ENCODE data around the genes LOX and ZNF608.

DNA sequence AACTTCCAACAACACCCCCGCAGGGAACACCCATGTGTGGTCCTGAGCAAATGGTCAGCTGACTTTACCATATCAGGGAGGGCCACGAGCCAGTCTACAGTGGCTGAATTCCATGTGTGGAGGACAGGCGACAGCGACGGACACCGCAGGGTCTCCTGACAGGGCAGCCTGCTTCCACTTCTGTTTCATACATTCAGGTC lies 415.6 kb downstream of the DTWD2 start:
- RRBS: no CpG with 5 or more reads among the region's 6 CpGs

GRCh38 chr5:119275269-119275741 lies 80.5 kb upstream of the TNFAIP8 start:
- RRBS: no CpG with 5 or more reads among the region's 6 CpGs

DNA sequence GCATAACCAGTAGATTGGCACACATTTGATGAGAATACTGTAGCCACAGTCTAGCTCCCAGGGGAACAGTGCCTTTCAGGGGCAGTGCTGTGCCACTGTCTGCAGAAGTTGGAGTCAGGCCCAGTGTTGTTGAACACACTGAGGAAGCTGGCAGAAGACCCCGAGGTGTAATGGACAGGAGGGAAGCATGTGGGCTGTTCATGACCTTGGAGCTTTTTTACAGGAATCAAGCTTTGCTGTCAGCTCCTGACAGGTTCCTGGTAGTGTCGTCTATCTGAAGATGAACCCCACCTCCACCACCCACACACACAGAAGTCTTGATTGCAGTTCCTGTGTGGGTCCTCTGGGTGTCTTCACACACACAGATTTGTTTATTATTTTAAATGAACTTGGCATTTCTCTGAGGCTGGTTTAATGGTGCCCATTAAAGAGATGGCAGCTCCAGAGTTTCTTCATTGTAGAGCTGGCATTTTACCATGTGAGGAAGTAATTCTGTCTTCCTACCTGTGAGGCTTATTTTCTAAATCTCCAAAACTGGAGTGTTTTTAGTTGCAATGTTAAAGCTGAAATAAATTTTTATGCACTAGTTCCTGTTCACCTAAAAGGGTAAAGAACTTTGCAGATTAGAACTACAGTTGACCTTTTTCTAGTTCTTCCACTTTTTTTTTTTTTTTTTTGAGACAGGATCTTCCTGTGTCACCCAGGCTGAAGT lies 40.2 kb upstream of the TNFAIP8 start:
- RRBS: no CpG with 5 or more reads among the region's 2 CpGs

DNA sequence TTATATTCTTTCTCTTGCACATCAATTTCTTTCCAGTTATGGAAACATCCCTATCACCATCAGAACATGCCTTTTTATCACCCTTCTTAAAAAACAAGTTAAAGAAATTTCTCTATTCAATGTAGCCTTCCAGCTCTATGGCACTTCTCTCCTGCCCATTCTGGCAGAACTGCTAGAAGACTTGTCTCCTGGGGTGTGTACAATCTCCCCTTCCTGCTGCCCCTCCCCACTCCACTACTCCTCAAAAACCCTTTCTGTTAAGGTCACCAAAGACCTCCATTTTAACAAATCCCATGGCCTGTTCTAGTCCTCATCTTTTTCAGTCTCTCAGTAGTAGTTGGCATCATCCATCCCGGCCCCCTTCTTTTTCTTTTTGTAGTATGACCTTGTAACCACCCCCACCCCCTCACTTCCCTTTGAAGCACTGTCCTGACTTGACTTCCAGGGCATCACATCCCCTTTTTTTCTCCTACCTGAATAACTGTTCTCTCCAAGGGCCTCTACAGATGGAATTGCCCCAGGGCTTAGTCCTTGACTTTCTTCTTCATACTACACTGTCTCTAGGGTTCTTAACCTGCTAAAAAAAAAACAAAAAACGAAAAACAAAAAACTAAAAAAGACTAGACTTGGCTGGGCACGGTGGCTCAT lies 35.4 kb upstream of the TNFAIP8 start:
- RRBS: no CpG with 5 or more reads among the region's 3 CpGs

DNA sequence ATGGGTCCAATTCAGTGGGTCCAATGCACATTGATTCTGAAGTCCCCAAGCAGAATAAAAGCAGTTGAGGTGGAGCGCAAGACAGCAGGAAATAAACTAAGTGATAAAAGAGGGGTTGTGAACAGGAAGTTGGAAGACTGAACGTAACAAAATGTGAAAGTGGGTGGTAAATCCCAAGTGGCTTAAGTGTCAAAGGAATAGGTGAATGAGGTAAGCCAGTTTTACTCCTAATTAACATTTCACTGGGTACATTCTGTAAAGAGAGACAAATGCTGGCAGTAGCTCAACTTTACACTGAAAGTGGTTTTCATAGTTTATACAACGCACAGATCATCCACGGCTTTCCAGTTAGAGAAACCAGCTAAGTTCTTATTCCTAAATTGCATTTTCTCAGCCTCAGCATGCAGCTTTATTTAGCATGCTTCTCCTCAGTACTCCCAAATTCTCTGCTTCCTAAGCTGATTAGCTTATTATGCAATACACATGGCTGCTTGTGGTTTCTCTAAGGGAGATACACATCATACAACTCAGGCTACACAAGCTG lies 34.3 kb upstream of the HSD17B4 start:
- RRBS: no CpG with 5 or more reads among the region's 4 CpGs

GRCh38 chr5:119439040-119439739 lies 13.1 kb upstream of the HSD17B4 start:
- RRBS: no CpG with 5 or more reads among the region's 9 CpGs

GRCh38 chr5:122020073-122020801 lies 57.8 kb downstream of the LOX start:
- RRBS: no CpG with 5 or more reads among the region's 7 CpGs

- RRBS: 3% methylated on average over 15 of the region's 67 CpGs
Observed at GRCh38 chr5:122077752-122078756, at the start of gene LOX. LOX (minus strand) TSS chr5:122078259.

GRCh38 chr5:122153046-122153521 lies 6.9 kb upstream of the ENSG00000250803 start:
- RRBS: no CpG with 5 or more reads among the region's 2 CpGs

GRCh38 chr5:122292360-122292839 lies 19.6 kb upstream of the SNCAIP start:
- RRBS: no CpG with 5 or more reads among the region's 2 CpGs

DNA sequence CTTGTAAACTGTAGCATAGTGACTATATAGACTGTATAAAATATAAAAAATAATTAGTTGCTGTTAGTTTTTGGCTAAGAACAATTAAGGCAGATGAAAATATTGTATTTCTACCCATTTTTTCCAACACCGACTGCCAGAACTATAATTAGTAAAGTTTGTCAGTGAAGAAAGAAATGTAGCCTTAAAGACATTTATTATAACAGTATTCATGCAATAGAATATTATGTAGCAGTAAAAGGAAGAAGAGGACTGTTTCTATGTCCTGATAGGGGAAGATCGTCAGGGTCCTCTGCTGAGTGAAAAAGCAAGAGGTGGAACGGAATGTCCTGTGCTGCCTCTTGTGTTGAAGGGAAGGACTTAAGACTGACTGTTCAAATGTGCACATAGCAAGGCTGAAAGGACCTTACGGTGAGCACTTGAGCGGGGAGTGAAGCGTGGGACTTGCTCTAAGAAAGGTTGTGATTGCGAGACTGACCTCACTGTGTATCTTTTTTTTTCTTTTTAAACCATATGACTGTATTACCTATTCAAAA lies 63.2 kb downstream of the SNX24 start:
- RRBS: no CpG with 5 or more reads among the region's 7 CpGs

DNA sequence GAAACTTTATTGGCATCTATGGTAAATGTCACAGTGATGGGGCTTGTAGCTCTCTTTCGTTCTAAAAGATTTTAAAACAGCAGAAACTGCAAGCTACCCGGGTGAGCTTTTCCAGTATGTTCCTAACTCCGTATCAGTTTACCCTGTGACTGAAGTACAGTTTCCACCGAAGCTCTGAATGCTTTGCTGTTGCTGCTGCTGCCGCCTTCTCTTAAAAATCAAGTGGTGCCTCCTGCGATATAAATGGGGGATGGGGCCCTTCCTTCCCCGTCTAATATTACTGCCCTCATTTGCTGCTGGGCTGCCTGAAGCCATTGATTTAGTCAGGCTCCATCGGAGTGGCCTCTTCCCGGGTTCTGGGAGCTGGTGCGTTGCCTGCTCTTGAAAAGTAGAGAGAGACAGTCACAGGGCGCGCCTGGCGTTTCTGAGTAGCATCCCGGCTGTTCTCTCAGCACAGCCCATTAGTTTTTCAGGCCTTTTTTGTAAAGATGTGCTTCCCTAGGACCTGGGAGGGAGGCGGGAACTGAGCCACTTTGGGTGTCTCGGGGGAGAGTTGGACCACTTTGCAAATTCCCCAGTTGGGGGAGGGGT lies 4.4 kb downstream of the PRDM6 start:
- RRBS: 86% methylated on average over 6 of the region's 16 CpGs

- RRBS: no CpG with 5 or more reads among the region's 4 CpGs
Observed at GRCh38 chr5:123511592-123511809, 476 bp upstream of the CSNK1G3 start.

GRCh38 chr5:123528851-123529236 lies 16.9 kb downstream of the CSNK1G3 start:
- RRBS: no CpG with 5 or more reads among the region's 3 CpGs

DNA sequence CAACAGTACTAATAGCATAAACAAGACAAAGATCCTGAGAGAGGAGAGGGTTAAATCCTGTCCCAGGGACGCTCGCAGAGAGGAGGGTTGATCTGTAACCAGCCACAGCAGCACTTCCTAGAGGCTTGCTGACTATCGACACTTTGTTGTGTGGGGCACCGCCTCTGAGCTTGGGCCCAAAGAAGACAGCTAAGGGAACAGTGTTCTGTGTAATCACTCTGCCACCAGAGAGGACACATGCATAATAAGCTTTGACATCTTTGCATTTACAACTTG lies 363.8 kb downstream of the CSNK1G3 start:
- RRBS: no CpG with 5 or more reads among the region's 4 CpGs

DNA sequence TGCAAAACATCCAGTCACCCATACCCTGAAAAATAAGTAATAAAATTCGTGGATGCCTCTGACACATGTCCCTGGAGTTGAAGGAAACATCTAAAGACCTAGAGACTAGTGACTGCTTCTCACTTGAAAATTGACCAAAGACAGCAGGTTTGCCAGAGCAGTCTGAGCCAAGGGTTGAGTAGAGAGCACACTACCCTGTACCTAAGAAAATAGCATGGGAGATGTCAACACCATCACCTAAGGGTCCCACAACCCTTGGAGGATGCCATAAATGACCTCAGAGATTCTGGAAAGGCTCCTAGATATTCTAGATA lies 536.7 kb downstream of the ZNF608 start:
- RRBS: no CpG with 5 or more reads among the region's 1 CpG

DNA sequence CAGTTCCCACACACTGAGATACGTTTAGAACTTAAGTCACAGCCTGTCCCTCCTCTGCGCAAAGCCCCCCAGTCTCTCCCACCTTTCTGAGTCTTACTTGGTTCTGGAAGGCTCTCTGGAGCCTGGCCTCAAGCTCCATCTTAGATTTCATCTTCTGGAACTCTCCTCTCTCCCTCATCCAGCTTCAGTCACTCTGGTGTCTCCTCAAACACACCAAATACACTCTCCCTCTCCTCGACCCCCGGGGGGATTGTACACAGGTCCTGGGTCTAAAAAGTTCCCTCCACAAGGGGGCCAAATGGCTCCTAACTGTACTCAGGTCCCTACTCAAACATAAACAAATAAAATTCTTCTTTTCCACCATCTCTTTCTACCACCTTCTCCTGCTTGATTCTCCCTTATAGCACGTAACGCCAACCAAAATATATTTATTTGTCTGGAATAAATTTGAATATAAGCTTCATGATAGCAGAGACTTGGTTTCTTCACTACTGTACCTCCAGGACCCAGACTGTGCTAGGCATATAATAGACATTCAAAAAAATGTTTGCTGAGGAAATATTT lies 21.5 kb downstream of the ZNF608 start:
- RRBS: no CpG with 5 or more reads among the region's 6 CpGs

DNA sequence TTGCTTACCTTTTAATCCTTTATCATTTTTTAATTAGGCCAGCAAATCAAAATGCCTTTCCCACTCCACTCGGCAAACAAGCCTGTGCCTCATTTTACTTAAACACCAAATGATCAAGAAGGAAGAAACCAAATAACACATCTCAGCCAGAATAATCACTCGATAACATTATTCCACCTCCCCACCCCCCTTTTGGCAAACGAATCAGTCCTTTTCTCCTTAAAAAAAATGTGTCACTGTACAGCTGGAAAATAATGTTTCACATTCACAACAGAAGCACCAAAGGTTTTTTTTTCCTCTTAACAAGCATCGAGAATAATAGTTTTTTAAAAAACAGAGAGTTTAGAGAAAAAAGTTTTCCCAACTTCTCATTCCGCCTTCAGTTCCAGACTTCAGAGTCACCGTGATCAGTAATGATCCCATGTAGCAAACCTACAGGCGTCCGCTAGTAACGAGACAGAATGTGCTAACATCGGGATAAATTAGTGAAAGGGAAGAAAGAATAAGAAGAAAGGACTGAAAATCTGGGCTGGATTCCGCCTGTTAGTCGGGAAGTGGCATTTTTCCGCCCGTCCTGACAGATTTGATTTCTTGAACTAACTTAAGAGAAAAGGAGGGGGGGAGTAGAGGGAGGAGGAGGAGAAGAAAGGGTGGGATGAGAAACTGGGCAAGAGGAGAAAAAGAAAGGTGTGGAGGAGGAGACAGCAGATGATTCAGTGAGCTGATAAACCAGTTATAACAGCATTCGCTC lies at the start of gene ZNF608:
TSS of gene ZNF608 (minus strand) at position 453 of the 751 bp plus-strand sequence.
- RRBS: no CpG with 5 or more reads among the region's 15 CpGs

DNA sequence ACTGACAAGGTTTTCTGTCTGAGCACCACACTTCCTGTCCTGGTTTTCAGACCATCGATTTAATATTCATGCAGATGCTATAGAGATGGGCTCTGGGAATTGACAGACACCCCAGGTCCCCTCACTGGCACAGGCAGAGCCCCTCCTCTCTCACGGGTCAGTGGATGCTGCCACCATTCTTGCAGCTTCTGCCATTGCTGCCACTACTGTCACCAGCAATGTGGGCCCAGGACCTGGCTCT lies 478.9 kb upstream of the ZNF608 start:
- RRBS: no CpG with 5 or more reads among the region's 2 CpGs